ENCODE data around the genes PADI6 and RCC2.

GRCh38 chr1:16018369-16018833 is 558 bp upstream of the HSPB7 start:
- PRO-cap: no peak
- RRBS, 2 experiments: 71 to 93% methylated on average over 2 of the region's 7 CpGs

DNA sequence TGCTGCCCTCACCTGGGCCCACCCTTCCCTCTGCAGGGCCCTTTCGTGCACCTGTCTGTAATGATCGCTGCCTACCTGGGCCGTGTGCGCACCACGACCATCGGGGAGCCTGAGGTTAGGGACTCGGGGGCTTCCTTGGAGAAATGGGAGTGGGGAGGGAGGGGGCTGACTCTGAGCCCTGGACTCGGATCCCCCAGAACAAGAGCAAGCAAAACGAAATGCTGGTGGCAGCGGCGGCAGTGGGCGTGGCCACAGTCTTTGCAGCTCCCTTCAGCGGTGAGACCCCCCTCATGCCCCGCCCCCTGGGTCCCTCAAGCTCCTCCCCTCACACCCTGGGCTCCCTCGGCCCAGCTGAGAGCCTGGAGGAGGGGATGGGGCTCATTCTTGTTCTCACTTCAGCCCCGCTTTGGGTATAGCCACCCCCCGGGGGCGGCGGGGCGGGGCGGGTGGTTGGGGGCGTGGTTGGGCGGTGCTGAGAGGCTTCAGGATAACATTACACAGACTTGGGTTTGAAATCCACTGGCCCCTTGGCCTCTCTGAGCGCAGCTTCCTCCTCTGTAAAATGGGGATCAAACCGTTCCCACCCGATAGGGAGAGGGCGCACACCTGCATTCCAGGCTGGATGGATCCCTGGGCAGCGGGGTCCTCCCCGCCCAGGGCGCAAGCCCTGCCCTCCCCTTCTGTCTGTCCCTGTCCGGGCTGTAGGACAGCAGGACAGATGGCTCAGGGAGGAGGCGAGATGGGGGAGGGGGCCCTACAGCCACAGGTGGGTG is 4.8 kb downstream of the CLCNKA start:
- PRO-cap: no peak
- RRBS, 2 experiments: no CpG with 5 or more reads among the region's 32 CpGs

- PRO-cap: no peak
- RRBS, 2 experiments: no CpG with 5 or more reads among the region's 11 CpGs
Observed at GRCh38 chr1:16079388-16079930, 6.0 kb upstream of the FAM131C start.

DNA sequence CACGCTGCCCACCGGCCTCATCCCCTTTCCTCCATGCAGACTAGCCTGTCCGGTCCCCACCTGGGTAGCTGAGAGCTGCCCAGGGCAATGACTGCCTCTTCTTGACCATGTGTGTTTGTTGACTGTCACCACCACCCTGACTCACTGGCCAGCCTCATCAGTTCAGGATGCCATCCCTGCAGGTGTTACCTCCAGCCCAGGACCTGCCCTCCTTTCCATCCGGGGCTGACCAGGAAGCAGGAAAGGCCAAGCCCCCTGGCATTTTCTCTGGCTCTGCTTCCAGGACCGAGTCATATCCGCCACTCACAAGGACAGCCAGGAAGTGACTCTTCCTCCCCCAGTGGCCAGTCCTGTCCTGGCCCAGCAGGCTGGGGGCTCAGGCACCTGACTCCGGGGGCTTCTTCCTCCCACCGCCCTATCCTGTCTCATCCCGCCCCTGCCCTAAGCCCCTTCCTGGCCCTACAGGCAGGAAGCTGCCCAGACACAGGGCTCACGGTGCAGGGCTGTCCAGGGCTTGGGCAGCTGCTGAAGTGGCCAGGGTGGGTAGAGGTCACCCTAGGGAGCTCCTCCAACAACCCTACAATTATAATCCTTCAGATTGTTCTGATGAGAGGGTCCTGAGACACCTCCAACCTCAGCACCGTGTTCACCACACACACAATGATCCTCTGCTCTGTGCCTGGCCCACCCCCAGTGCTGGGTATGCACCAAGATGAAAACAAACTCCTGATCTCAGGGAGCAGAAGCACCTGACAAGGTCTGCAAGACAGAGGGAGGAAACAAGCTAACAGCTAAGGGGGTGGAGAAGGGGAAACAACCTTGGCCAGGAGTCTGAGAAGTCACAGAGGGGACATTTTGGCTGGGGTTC is 16.9 kb downstream of the EPHA2 start:
- PRO-cap: unidirectional peak, minus-strand start at position 698 of the sequence
- RRBS, 2 experiments: 67% methylated on average over 1 of the region's 11 CpGs; no CpG with 5 or more reads in 1 of the 2 experiments

DNA sequence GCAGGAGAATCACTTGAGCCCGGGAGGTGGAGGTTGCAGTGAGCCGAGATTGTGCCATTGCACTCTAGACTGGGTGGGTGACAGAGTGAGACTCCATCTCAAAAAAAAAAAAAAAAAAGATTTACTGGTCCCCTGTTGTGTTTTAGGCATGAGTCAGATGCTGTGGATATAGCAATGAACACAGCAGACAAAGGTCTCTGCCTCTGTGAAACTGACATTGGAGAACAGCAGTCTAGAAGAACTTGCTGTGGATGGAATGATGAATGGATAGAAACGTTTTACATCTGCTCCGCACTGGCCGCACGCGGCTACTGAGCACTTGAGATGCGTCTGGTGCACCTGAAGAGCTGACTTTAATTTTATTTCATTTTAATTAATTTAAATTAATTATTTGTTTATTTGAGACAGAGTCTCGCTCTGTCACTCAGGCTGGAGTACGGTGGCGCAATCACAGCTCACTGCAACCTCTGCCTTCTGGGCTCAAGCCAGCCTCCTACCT is 24.5 kb upstream of the EPHA2 start:
- PRO-cap: no peak
- RRBS, 2 experiments: no CpG with 5 or more reads among the region's 11 CpGs

DNA sequence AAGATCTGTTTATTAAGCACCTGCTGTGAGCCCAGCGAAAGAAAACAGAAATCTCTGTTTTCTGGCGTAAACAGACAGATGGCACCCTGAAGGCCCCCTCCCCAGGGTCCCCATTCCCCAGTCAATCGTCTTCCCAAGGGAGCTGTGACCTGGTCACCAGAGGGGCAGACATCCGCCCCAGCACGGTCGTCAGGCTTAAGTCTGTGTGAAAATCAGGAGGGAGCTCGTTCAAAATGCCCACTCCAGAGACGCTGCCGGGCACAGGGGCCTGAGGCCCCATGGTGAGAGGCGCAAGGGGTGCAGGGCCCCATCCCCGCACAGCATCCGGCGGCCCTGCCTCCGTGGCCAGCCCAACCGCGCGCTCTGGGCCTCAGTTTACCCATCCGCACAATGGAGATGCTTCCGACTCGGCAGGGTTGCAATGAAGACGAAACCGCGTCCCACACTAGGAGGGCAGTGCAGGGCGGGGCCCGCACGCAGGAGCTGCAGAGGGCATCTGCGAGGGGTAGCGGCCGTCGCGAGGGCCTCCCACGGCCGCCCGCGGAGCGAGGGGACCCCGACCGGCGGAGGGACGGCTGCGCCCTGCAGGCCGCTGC is 57.9 kb downstream of the NECAP2 start:
- PRO-cap: unidirectional peak, plus-strand start at position 261 of the sequence
- RRBS, 2 experiments: 2 to 4% methylated on average over 5 of the region's 42 CpGs

- PRO-cap: no peak
- RRBS, 2 experiments: no CpG with 5 or more reads among the region's 11 CpGs
Observed at GRCh38 chr1:16608456-16609005, 168.0 kb downstream of the NECAP2 start.

GRCh38 chr1:16772743-16773100 is 149.0 kb upstream of the CROCC start:
- PRO-cap: no peak
- RRBS, 2 experiments: no CpG with 5 or more reads among the region's 9 CpGs

- PRO-cap: no peak
- RRBS, 2 experiments: no CpG with 5 or more reads among the region's 3 CpGs
Observed at GRCh38 chr1:16866966-16867318, 54.8 kb upstream of the CROCC start.

DNA sequence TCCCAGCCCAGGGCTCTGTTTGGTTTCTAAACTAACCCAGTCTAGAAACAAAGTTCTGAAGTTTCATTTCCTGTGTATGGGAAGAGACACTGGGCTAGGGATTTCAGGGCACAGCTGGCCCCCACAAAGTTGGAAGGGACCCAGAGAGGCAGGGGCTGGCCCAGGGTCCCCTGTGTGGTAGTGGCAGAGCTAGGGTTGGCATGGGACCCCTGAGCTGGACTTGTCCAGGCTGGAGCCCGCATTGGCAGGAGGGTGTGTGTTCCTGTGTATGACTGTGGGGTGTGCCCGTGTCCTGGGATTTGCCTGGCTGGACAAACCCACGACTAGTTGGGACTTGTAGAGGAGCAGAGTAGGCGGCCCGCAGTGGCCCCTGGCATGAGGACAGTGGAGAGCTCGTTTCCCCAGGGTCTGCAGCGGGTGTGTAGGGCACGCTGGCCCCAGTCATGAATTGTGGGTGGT is 3.7 kb downstream of the CROCC start:
- PRO-cap: no peak
- RRBS, 2 experiments: no CpG with 5 or more reads among the region's 8 CpGs

- PRO-cap: no peak
- RRBS, 2 experiments: no CpG with 5 or more reads among the region's 13 CpGs
Observed at GRCh38 chr1:16951766-16952167, 28.7 kb downstream of the MFAP2 start.

GRCh38 chr1:16953116-16953497 is 27.3 kb downstream of the MFAP2 start:
- PRO-cap: no peak
- RRBS, 2 experiments: 91 to 100% methylated on average over 2 to 4 of the region's 13 CpGs

DNA sequence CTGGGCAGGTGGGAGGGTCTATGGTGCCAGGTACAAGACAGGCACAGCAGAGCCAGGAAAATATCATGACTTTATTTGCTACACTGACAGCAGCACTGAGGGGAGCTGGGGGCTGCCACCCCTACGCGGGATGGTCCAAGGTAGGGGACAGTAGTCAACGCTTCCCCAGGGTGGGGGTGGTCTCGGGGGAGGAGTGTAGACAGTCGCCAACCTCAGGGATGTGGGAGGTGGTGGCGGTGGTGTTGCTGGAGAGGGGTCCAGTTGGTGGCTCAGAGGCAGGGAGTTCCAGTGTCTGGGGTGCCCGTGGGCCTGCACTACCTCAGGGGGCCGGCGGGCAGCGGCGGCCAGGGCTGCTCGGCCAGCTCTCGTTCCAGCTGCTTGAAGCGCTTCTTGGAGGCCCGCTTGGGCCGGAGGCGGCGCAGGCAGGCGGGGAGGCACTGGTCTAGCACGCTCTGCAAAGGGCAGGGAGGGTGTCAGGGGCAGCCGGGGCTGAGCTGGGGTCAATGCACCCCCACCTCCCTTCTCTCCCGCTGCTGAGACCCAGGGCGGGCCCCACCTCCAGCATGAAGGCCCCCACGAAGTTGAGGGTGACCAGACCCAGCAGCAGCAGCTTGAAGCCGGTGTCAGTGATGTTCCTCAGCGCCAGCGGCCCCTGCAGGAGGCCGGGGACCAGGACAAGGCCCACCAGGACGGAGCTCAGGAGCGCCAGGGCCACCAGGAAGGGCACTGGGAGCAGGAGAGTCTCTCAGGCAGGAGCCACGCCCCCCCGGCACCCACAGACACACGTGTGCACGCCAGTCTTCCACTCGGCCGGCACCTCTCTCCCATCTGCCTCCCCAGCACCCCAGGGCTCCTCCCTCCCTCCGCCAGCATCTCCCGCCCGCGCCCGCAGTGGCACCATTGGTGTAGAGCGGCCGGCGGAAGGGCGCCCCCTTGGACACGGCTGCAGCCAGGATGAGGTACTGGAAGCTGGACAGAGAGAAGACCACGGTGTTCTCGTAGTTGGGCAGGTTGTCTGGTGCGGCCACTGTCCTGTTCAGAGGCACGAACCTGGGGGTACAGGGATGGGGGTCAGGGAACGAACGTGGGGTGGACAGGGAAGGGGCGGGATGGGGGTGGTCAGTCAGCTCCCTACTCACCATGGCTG is 5.9 kb upstream of the MFAP2 start:
- PRO-cap: no peak
- RRBS, 2 experiments: 79 to 88% methylated on average over 11 to 14 of the region's 53 CpGs

GRCh38 chr1:17216252-17216584 is 11.3 kb downstream of the PADI1 start:
- PRO-cap: no peak
- RRBS, 2 experiments: no CpG with 5 or more reads among the region's 3 CpGs

DNA sequence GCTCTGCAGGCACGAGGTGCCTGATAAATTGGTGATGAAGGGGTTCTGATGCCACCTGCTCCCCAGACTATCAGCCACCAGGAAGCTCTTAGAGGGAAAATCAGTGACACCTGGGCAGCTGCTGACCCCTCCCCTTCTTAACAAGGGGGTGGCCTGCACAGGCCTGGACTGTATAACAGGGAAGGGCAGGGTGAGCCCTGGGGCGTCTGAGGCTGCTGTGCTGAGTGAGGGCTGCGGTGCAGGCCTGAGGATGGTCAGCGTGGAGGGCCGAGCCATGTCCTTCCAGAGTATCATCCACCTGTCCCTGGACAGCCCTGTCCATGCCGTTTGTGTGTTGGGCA is at the start of gene PADI6:
TSS of gene PADI6 (plus strand) at position 201 of the 341 bp plus-strand sequence.
- PRO-cap: no peak
- RRBS, 2 experiments: no CpG with 5 or more reads among the region's 6 CpGs

GRCh38 chr1:17404204-17404786 is 32.3 kb downstream of the PADI6 start:
- PRO-cap: no peak
- RRBS, 2 experiments: no CpG with 5 or more reads among the region's 14 CpGs

- PRO-cap: no peak
- RRBS, 2 experiments: no CpG with 5 or more reads among the region's 13 CpGs
Observed at GRCh38 chr1:17411915-17412677, 27.4 kb downstream of the RCC2 start.

- PRO-cap: no peak
- RRBS, 2 experiments: no CpG with 5 or more reads among the region's 12 CpGs
Observed at GRCh38 chr1:17431463-17431965, 8.0 kb downstream of the RCC2 start.

DNA sequence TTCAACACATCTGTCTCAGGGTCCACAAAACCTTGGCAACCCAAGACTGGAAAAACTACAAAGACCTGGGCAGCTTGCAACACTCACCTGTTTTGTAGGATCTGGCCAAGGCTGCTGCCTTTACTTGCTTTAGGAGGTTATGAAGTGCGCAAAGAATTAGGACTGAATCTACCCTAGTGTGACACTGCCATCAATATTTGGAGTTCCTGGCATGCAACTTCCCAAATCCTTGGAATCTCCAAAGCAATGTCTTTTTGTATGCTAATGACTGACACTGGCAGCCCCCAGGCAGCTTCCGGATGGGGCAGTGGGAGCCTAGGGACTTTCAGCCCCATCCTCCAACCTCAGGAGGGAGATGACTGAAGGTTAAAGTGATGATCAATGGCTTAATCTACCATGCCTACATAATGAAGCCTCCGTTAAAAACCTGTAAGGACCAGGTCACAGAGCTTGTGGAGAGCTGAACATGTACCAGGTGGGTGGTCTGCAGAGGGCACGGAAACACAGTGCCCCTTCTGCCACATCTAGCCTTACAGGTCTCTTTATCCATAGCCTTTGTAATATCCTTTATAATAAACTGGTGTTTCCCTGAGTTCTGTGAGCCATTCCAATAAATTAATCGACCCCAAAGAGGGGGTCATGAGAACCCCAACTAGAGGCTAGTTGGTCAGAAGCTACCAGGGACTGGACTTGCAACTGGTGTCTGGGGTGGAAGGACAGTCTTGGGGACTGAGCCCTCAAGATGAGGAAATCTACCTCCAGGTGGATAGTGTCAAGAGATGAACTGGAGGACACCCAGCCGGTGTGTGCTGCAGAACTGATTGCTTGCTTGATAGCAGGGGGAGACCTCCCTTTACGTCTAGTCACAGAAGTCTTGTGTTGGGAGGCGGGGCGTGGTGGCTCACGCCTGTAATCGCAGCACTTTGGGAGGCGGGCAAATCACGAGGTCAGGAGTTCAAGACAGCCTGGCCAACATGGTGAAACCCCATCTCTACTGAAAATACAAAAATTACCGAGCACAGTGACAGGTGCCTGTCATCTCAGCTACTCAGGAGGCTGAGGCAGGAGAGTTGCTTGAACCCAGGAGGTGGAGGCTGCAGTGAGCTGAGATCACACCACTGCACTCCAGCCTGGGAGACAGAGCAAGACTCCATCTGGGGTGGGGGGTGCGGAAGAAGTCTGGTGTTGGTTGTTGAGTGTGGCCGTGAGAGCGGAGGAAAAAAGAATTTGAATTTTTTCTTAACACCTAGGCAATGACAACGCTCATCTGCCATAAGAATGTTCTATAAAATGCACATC is 5.1 kb downstream of the RCC2 start:
- PRO-cap: no peak
- RRBS, 2 experiments: no CpG with 5 or more reads among the region's 18 CpGs

DNA sequence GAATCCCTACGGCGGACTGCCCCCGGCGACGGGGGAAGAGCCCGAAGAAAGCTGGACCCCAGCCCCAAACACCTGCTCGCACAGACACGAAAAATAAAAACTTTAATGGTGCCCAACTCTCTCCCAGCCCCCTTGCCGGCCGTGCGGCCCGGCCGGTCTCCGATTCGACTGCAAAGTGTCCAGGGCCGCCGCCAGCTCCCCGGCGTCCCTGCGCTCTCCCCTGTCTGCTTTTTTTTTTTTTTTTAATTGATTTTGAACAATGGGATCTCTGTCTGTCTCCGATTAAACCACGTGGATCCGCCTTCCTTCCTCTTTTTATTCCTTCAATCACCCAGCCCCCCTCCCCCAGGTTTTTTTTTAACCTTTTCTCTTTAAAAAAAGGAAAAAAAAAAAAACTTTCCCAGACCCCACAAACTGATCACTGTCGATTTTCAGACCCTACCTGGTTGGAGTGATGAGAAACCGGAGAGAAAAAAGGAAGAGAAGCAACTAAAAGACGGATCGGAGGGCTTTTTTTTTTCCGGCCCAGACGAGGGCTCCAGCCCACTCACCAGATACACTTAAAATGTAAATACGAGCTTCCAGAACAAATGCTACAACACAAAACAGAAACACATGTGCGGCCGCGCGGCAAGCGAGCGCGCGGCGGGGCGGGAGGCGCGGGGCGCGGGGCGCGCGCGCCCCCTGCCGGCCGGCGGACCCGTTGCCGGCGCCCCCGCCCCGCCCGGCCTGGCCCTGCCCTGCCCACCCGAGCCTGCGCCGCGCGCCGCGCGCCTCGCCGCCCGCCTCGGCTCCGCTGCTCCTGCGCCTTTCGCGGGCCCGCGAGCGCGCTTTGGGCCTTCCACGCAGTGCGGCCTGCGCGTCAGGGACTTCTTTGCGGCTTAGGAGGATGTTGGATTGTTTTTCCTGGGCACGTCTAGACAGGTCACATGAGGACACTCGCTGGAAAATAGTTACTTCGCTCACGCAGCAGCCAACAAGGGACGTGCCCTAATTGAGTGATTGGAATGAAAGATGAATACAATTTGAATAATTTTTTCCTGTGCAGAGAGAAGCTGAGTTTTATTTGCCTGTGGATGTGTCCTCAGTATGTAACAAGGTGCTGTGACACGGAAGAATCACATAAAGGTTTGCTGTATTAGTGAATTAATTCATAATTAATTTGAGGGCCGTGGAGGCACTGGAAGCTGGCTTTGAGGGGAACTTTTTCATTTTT is at the start of gene RCC2:
TSS of gene RCC2 (minus strand) at position 575 of the 1,216 bp plus-strand sequence.
- PRO-cap: unidirectional peak, minus-strand start at position 177 of the sequence; bidirectional peak, plus-strand start at position 757 of the sequence, minus-strand start at position 569 of the sequence; unidirectional peak, plus-strand start at position 956 of the sequence
- RRBS, 2 experiments: 4 to 9% methylated on average over 8 to 15 of the region's 89 CpGs